ENCODE measurements around the genes SEPTIN6, XIAP and SMARCA1.

- PRO-cap, result no peak
These were observed 35.4 kb downstream of the SLC25A5 start for GRCh38 chrX:119503561-119504154.

- PRO-cap, result no peak
These were observed 30.3 kb downstream of the UBE2A start for GRCh38 chrX:119604608-119605214.

DNA sequence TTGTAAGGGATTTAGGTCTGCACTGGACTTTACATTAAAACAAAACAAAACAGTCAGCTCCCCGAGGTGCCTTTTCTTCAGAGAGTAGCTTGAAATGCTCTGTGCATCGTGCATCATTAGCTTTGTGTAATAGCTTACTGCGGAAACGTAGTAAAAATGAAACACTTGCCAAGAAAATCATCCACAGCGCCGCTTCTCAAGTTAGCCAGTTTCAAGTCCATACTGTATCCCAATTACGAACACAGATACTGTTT lies 32.3 kb downstream of the UBE2A start:
- PRO-cap, result no peak

GRCh38 chrX:119691727-119693007 lies 801 bp downstream of the SEPTIN6 start:
- PRO-cap, result bidirectional peak, plus-strand start at chrX:119692375, minus-strand start at chrX:119692348; bidirectional peak, plus-strand start at chrX:119692776, minus-strand start at chrX:119692484

GRCh38 chrX:119693008-119693747 lies at the start of gene SEPTIN6:
SEPTIN6 (minus strand) TSS chrX:119693168.
- PRO-cap, result bidirectional peak, plus-strand start at chrX:119693221, minus-strand start at chrX:119693168

- PRO-cap, result no peak
These were observed 4.7 kb upstream of the SOWAHD start for GRCh38 chrX:119753616-119754205.

DNA sequence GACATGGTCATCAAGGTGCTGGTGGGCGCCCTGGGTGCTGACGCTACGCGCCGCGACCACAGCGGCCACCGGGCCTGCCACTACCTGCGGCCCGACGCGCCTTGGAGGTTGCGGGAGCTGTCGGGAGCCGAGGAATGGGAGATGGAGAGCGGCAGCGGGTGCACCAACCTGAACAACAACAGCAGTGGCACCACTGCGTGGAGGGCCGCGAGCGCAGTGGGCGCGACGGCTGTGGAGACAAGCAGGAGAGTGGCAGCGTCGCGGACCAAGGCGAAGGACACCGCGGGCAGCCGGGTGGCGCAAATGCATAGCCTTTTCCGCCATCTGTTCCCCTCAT lies 845 bp downstream of the SOWAHD start:
- PRO-cap, result no peak

GRCh38 chrX:119790620-119791559 lies 540 bp downstream of the RPL39 start:
- PRO-cap, result unidirectional peak, plus-strand start at chrX:119791097

DNA sequence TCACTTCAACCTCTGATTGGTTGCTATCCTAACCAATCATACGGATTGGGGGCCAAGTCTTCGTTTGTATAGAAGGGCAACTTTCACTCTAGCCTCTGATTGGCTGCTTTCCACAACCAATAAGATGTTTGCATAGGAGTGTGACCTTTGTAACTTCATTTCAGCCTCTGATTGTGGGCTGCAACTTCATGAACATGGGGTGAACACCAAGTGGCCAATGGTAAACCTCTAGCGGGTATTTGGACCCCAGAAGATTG lies 9.7 kb upstream of the AKAP14 start:
- PRO-cap, result no peak

DNA sequence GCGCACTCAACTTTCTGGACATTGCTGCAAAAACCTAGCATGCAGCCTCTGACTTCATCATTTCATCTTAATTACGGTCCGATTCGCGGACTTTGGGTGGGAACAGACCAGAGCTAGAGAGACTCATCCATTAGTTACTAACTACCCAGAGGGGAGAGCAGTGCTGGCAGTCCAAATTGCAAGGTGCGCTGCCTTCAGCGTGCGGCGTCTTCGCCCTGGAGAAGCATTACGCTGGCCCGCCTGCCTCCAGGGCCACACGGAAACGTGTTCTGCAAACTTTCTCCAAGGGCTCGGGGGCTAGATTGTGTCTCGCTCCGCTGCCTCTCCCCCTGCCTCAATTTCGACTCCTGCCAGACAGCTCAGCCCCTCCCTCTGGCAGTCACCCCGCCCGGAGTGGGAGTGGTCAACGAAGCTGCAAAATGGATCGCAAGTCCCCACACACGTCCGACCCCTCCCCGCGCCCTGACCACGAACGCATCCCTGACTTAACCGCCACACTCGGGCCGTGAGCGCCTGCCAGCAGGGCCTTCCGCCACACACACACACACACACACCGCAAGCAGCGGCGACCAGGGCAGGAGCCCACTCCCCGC lies 46.9 kb upstream of the NKAP start:
- PRO-cap, result no peak

DNA sequence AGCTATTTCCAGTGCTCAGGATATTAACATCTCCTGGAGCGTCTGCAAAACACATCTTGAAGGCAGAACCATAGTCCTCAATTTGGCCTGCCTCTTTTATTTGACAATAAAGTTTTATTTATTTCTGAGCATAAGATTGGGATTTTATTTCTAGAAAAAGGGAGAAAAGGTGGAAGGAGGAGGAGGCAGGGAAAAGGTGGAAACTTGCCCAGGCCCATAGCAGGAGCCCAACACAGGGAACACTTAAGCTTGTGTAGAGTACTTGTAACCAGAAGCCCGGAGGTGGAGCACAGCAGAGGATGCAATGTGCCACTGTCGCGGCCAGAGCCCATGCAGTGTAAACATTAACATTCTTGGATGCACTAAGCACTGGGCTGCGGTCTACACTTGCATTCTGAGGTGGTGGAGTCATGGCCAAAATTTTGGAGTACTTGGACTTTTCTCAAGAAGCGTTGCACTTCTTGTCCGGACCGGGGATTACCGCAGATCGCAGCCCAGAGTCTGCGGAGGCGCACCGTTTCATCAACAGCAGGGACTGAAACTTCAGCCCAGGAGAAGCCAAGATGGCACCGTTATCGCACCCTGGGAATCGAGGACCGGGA lies 4.5 kb upstream of the RHOXF1 start:
- PRO-cap, result no peak

DNA sequence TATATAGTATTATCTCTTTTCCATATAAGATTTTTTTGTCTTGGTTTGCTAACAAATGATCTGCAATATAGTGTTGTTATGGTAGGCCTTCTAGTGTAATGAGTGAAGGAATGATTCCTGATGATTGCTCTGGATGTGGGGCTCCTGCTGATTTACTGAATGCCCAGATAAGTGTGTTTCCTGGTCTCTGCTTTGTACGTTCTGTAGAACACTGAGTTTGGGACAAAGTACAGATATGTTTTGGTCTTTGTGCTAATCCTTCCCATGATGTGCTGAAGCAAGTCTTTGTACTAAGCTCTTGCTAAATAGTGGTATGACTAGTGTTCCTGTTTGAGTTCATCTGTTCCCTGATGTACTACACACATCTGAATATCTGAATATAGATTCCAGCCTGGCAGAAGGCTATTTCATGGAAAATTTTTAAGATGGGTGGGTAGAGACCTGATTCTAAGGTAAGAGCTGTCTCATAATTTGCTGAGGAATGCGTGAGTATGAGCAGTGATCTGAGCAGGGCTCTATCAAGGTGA lies 36.9 kb upstream of the XIAP start:
- PRO-cap, result no peak

DNA sequence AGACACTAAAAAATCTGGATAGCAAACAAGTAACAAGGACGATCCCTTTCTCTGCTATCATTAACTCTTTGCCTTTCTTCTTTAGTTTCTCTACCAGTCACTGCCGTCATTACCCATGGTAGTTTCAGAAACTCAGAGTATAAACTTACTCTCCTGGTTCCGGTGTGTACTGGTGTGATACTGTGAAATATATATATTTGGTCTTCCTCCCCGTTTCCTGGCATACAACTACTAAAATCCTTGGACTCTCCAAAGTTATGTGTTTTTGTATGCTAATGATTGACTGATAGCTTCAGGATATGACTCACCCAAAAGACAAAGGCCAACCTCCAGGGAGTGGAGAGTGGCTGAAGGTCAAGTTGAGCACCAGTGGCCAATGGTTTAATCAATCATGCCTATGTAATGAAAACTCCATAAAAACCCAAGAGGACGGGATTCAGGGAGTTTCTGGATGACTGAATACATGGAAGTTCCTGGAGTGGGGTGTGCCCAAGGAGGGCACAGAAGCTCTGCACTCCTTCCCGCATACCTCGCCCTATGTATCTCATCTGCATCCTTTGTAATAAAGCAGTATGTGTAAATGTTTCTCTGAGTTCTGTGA lies 35.0 kb upstream of the XIAP start:
- PRO-cap, result no peak

DNA sequence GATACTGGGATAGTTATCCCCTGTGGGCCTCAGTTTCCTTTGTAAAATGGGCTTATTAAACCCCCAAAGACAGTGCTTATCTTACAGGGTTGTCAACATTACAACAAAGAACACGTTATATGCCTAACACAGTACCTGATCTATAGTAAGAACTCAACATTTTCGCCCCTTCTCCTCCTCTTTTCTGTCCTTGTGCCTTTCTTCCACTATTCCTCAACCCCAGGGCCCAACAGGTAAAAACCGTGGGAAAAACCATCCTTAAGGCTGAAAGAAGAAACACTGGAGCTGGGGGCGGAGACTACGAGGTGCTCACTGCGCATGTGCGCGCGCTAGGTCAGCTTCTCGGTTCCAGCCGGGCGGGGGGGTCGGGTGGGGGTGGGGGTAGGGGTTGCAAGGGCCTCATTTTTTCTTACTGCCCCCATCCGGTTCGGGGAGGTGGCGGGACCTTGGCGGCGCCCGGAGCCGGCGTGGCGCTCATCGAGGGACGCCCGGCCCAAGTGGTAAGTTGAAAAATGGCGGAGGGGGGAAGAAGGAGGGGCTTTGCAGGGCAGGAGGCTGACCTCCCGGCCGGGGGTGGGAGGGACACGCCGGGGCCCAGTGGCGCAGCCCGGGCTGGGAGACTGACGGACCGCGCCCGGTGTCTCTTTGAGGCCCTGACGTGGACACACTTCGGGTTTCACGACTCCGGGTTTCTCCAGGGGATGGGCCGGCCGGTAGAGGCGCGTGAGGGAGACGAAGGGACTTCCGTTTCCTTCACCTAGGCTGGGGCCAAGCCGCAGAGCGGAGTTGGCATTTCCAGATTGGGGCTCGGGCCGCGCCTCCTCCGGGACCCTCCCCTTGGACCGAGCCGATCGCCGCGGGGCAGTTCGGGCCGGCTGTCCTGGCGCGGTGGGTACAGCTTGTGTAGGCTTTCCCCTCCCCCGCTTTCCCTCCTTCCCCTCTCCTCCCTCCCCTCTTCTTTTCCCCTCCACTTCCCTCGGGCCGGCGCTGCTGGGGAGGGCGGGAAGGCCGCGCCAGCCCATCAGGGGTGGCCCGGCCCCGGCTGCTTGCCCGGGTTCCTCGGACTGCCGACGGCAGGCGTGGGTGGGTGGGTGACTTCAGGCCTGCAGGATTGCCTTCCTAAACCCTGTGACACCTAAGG lies at the start of gene XIAP:
Gene XIAP, plus strand, starts transcription at position 648 of the 1,141 bp plus-strand sequence.
- PRO-cap, result bidirectional peak, plus-strand start at position 421 of the sequence, minus-strand start at position 231 of the sequence; bidirectional peak, plus-strand start at position 590 of the sequence, minus-strand start at position 499 of the sequence; bidirectional peak, plus-strand start at position 1,062 of the sequence, minus-strand start at position 1,072 of the sequence

- PRO-cap, result no peak
These were observed 142.3 kb downstream of the STAG2 start for GRCh38 chrX:124103521-124104574.

- PRO-cap, result no peak
These were observed 902 bp downstream of the SH2D1A start for GRCh38 chrX:124347249-124347680.

- PRO-cap, result no peak
These were observed 23.6 kb downstream of the SH2D1A start for GRCh38 chrX:124369957-124370280.

GRCh38 chrX:127654656-127655093 lies 397.5 kb downstream of the ACTRT1 start:
- PRO-cap, result no peak

DNA sequence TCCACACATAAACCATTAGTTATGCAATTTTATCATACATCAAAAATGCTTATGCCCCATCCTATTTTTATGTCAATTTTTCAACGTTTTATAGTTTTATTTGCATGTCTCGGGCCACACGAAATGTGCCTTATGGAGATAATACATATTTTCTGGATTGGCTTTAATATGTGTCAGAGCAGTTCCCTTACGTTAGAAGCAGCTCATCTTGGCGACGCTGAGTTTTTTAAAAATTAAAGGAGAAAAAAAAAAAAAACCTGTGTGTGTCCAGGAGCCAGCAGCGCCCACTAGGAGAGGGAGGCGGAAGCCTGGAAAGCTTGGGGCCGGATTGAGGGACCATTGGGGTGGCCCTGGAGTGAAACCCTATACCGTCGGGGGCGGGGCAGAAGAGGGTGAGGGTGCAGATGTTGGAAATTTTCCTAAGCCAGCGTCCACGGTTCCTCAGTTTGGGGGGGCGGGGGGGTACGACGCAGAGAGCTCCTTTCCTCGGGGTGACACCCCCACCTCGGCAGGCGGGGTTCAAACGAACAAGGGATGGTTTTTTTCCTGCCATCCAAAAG lies 1.1 kb downstream of the SMARCA1 start:
- PRO-cap, result no peak

GRCh38 chrX:129523197-129524158 lies at the start of gene SMARCA1:
SMARCA1 (minus strand) TSS chrX:129523490.
- PRO-cap, result bidirectional peak, plus-strand start at chrX:129523677, minus-strand start at chrX:129523516

Measured in penis (tissue), 1 donor.